Left colon (tissue), 1 donor: ENCODE measurements around the genes SLCO2B1 and KLHL35.

GRCh38 chr11:74783543-74784082, 35.0 kb downstream of the RNF169 start:
- PRO-cap = no peak

DNA sequence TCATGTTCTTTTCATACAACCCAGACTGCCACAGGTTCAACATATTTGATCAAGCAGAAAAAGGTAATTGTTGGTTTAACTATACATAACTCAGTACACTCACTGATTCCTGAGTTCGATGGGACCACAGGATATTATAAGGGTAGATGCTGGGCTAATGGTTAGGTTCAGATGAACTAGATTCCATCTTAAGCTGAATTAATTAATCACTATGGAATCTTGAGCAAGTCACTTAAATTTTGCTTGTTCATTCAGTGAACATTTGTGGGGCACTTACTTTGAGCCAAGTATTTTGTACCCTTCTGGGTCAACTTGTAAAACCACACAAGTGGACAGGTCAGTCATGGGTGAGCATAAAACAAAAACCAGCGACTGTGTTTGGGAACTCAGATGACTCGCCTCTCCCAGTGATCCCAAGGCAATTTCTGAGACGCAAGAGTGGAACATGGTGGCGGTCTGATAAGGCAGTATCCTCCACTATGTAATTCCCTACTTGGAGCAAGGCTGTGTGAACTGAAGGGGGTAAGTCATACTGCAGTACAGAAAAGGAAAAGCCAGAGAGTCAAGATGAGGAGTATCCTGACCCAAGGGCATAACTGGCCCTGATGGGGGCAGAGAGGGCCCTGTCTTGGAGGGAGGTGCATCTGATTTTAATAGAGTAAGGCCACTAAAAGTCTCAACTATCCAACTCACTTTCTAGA, 88.9 kb downstream of the XRRA1 start:
- PRO-cap = no peak

DNA sequence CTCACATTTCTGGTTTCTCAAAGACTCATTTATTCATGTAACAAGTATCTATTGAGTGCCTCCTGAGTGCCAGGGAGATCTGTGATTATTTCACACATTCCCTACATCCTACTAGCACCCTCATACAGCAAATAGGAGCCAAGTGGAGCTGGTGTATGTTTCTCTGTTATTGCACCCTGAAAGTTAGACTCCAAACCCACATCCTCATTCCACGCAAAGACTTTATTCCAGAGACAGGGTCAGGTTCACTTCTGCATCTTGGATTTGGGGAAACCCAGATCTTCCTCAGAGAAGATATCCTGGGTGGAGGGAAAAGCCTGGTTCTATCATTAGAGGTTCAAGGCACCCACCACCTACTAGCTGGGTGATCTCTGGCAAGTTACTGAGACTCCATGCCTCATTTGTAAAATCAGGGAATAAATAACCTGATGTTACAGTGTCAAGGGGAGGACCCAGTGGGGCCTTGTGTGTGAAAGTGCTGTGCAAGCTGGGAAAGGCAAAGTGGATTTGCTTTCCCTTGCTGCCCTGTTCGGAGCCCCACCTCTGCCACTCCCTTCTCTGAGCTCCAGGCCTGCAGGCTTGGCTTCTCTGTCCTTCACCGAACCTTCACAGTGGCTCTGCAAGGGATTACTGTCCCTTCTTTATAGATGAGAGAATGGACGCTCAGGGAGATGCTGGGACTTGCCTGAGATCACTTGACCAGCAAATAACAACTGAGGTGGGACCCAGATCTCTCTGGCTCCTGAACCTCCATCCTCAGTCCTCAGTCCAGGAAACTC, 990 bp upstream of the SLCO2B1 start:
- PRO-cap = unidirectional peak, plus-strand start at position 549 of the sequence

- PRO-cap = bidirectional peak, plus-strand start at chr11:75151107, minus-strand start at chr11:75150923
Observed at GRCh38 chr11:75150774-75151263, at the start of gene SLCO2B1. TSS of gene SLCO2B1 (plus strand) at chr11:75151107.

GRCh38 chr11:75240899-75242203, 777 bp downstream of the TPBGL start:
- PRO-cap = no peak

- PRO-cap = no peak
Observed at GRCh38 chr11:75303502-75304132, 47.8 kb downstream of the ARRB1 start.

DNA sequence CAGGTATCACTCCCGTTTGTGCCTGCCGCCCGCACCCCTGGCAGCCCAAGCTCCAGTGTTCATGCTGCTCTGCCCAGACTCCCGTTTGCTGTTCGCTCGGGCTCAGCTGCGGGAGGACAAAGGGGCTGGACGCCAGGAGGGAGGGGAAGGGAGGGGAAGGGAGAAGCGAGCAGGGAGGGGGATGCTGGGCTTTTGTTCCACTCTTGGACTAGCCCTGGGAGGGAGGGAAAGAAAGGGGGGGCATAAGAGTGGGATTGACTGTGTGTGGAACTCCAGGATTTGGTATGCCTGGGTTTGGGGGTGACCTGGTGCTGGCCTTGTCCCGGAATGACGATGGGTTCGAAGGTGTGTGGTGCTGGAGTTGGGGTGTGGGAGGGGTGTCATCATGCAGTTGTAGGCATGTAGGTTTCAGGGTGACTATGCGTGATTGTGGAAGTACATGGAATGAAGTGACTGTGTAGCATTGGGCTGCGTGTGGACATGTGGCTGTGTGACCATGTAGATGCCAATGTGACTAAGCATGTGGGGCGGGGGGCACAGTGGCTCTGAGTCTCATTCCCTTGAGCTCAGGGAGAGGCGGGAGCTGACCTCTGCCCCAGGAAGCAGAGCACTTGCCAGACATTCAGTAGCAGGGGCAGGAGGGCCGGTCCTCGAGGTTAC, at the start of gene KLHL35:
Gene KLHL35, minus strand, starts transcription at position 118 of the 660 bp plus-strand sequence.
- PRO-cap = no peak

DNA sequence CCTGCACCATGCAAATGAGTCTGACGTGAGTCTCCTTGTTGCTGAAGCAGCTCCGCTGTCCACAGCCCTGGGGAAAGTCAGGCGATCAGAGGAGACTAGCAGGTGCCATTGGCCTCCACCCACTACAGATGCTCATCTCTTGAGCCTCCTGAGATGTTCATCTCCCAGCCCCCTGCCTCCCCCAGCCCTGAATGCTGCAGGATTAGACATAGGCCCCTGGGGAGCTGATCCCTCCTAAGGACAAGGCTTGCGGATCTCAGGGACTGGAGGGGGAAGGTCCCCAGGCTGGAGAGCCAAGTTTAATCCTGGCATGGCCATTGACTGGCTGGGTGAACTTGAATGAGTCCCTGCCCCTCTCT, 22.1 kb downstream of the GDPD5 start:
- PRO-cap = no peak

DNA sequence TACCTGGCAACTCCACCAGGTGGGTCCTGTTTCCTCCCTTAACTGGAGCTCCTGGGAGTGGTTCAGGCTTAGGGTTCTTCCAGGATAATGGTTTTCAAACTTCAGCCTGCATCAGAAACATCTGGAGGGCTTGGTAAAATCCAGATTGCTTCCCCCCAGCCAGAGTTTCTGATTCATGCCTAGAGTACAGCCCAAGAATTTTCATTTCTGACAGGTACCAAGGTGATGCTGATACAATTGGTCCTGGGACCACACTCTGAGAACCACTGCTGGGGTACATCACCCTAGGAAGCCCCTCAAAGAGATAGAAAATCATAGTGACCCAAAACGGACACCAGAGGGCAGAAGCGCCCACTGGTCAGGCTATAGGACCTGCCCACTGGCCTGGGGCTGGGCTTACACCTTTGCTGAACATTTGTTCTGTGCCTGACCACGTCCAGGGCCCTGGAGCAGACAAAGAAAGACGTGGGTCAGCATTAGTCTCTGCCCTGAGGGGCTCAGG, 14.6 kb upstream of the SERPINH1 start:
- PRO-cap = no peak

GRCh38 chr11:75571584-75572272, 9.7 kb downstream of the SERPINH1 start:
- PRO-cap = no peak

DNA sequence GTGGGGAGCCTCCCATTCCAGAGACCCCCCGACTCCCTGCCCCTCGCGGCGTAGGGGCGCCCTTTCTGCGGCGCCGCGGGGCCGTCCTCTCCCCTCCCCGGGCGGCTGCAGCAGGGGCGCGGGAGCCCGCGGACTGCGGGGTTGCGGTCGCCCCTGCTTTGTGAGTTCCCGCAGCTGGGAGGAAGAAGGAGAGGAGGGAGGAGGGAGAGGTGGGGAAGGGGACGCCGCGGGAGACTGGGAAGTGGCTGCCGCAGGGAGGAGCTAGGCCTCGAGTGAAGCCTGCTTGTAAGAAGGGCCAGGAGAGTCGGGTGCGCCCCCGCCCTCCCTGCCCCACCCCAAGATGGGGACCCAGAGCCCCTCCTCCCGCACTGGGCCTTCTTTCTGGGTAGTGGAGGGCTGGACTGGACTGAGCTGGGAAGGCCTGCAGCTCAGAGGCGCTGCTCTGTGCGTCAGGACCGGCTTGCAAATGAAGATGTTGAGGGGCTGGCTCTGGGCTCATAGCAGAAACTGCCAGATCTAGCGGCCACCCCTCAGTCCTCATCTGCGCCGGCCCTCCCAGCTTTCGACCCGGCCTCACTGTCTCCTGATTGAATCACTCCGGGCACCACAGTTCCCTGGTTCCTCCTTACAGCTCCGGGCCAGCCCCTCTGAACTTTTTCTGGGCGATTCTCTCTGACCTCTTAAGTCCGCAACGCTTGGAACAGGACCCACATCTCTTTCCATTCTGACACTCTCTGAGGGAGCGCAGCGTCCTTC, 21.7 kb downstream of the SERPINH1 start:
- PRO-cap = bidirectional peak, plus-strand start at position 382 of the sequence, minus-strand start at position 236 of the sequence; bidirectional peak, plus-strand start at position 452 of the sequence, minus-strand start at position 468 of the sequence; unidirectional peak, minus-strand start at position 578 of the sequence

DNA sequence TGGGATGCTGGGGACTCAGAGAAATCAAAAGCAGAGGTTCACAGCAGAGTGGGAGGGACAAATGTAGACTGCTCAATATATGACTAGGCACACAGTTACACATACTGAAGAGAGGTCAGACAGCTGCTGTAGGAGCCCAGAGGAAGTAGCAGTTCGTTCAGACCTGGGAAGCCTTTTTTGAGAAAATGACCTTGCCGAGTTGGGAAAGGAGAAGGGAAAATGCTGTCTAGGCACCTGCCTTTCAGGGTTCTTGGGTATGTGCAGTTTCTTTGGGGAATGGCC, 4.3 kb upstream of the UVRAG start:
- PRO-cap = no peak

DNA sequence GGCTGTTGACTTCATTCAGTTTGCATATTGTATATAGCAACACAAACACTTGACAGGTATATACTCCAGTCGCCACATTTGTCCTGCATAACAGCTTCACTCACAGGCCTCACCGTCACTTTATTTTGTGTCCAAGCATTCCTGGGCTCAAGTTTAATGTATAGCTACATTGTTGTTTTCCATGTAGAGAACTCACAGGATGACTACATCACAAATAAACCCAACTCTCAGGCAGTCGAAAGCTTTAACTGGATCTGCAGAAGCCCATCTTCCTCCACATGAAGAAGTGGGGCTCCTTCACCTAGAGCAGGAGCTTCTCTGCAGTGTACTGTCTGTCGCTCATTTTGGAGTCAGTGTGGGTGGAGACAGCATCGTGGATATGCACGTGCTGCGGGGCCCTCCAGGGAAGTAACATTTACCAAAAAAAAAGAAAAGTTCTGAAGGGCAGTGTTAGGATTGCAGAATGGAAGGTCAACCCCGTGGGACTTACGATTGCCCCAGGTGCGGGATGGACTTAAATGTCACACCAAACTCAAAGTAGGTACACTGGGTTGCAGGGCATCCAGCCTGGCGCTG, 63.5 kb downstream of the WNT11 start:
- PRO-cap = no peak

DNA sequence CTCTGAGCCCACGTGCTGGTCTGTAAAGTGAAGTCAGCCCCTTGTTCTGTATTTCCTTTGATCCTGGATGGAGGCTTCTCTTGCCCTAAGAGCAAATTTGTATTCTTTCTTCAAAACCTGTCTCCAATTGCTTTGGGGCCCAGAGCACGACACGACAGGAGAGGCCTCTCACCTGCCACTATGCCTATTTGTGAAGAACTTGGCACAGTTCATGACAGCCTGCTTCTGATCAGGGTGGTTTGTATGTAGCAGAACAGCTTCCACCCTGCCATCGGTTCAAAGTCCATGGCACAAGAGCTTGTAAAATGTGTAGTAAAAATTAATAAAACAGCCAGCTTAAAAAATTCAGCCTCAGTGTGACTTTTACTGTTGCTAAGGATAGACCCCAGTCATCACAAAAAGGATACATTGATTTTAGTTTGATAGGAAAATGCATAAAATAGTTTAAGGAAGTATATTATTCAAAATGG, 58.9 kb downstream of the WNT11 start:
- PRO-cap = unidirectional peak, minus-strand start at position 182 of the sequence; unidirectional peak, minus-strand start at position 201 of the sequence

GRCh38 chr11:76227969-76228534, 21.8 kb upstream of the WNT11 start:
- PRO-cap = no peak

- PRO-cap = no peak
Observed at GRCh38 chr11:76288125-76288738, 81.9 kb upstream of the WNT11 start.

- PRO-cap = no peak
Observed at GRCh38 chr11:76351055-76351438, 29.9 kb downstream of the THAP12 start.

- PRO-cap = bidirectional peak, plus-strand start at chr11:76494282, minus-strand start at chr11:76494234; unidirectional peak, minus-strand start at chr11:76494303
Observed at GRCh38 chr11:76494152-76494513, 49.3 kb downstream of the EMSY start.

DNA sequence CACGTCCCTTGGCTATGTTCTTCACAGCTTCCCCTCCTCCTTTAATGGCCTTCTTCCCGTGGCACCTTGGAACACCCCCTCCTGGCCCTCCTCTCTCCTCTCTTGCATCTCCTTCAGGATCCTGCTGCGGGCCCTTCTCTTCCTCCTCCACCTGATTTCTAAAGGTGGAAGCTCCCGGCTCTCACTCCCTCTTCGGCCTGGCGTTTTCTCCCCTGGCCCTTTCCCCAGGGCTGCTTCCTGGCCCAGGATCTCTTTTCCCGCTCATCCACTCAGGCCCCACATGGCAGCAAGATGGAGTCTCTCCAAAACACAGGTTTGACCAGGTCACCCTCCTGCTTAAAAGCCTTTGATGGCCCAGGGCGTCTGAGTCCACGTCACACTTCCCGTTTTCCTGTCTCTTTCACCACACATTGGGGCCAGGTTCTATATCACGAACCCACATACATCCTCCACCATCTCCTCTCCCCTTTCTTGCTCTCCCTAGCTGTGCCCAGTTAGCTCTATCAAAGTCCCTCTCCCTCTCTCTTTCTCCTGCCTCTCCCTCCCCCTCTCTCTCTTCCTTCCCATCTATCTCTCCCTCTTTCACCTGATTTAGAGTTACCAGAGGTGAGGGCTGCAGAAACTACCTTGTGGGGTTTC, 7.7 kb upstream of the LRRC32 start:
- PRO-cap = no peak

- PRO-cap = no peak
Observed at GRCh38 chr11:76962825-76963970, 71.0 kb upstream of the B3GNT6 start.